Measurements from ENCODE around the genes H3-5, BICD1 and FGD4.

DNA sequence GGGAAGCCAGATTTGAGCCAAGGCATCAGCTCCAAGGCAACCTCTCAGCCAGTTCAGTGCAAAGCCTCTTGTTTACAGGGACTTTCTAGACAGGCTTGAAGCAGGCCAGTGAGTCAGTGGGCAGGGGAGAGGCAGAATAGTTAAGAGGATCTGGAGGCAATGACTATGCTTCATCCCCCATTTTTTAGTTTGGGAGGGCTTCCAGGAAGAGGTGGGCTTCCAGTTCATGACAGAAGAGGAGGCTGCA, 104.7 kb downstream of the SINHCAF start:
- PRO-cap: no peak

- PRO-cap: no peak
Measured at GRCh38 chr12:31324532-31324735, 1.5 kb downstream of the SINHCAF start.

DNA sequence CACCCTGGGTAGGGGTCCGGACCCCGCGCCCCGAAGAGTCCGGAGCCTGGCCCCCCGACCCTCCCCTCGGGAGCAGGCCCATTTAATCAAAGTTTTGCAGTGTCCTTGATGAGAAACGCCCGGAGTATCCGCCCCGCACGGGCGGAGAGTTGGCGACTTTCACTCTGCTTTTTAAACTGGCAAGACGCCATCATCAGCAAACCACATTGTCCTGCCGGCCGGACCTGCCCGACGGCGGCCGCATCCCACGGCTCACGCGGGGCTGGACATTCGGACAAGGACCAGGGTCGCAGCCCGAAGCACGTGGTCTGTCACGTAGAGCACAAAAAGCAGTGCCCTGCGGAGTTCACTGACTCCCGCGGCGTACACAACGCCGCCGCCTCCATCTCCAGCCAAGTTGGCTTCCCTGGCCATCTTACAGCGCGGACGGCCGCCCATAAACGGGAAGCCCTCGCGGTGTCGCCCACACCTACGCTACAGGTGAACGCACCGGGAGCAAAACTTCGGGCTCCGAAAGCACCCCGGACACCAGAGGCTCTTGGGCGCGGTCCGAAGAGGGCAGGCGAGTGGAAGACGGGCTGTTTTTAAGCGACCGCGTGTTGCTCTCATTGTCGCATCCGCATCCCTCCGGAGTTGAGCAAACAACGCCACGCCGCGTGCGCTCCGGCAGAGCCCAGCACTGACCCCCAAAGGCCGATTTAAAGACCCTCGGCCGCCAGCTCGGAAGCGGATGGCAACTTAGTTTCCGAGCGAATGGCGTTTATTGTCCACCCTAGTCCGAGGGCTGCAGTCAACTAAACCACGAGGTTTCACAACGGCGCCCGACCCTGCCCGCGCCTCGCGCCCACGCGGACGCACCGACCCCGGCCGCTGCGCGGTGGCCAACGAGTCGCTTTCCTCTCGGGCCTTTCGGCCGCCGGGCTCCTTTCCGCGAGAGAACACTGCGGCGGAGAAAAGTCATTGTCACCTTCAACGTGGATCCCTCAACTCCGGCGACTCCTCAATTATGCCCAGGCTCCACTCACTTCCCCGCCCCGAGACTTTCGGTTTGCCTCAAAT, 885 bp downstream of the SINHCAF start:
- PRO-cap: bidirectional peak, plus-strand start at position 199 of the sequence, minus-strand start at position 178 of the sequence; bidirectional peak, plus-strand start at position 352 of the sequence, minus-strand start at position 258 of the sequence

- PRO-cap: no peak
Measured at GRCh38 chr12:31361961-31362790, 36.2 kb upstream of the SINHCAF start.

- PRO-cap: no peak
Measured at GRCh38 chr12:31362791-31363516, 37.0 kb upstream of the SINHCAF start.

DNA sequence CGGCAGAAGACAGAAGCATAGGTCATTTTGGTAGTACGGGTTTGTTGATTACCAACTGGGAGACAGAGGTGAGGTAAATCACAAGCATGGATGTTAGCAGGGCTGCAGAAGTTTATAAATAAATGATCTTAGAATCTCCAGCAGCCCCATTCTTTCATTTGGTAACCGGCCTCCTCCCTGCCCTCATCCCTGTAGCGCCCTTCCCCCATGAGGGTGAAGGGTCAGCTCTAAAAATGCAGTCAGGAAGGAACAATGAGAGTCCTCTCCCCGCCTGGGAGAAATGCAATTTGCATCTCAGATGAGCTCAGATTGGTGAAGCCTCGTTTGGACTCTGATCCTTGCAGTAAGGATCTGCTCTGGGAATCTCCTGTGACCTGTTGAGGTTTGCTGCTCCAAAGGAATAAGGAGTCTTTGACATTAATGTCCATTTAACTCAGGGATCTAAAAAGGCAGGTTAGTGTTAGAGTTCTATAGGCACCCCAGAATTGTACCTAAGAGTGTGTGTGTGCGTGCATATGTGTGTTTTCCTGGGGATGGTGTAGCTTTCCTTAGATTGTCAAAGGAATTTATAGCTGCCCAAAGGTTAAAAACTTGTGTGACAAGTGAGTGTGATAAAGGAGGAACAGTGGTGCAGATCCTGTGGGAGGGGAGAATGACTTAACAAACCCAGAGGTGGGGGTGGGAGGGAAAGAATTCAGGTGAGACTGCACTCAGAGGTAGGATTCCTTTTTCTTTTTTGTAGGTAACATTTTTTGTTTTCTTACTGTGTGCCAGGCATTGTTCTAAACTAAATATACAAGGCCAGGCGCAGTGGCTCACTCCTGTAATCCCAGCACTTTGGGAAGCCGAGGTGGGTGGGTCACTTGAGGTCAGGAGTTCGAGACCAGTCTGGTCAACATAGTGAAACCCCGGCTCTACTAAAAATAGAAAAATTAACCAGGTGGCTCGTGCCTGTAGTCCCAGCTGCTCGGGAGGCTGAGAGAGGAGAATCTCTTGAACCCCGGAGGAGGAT, 45.1 kb upstream of the SINHCAF start:
- PRO-cap: no peak

DNA sequence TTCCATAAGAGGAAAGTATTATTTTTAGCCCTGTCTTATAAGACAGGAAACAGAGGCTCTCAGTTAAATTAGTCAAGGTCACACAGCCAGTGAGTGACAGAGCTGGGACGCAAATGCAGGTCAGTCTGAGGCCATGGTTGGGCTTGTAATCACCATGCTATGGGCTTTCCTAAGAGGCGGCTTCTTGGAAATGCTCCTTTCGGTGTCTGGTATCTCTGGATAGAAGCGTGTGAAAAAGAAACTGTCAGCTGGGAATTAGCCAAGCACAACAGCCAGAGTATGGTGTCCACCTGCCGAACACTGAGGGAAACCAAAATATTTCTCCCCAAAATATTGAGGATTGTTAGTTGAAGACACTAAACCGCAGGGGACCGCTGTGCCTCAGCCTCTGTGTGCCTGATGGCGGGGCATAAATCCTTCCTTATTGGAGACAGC, 29.4 kb upstream of the ETFBKMT start:
- PRO-cap: no peak

DNA sequence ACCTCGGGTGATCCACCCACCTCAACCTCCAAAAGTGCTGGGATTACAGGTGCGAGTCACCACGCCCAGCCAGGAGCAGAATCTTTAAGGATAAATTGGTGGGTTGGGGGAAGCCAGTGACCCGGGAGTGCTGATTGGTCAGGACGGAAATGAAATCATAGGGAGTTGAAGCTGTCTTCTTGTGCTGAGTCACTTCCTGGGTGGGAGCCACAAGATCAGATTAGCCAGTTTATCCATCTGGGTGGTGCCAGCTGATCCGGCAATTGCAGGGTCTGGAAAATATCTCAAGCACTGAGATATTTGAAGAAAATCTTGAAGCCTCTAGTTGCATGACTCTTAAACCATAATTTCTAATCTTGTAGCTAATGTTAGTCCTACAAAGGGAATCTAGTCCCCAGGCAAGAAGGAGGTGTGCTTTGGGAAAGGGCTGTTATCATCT, 4.9 kb upstream of the AMN1 start:
- PRO-cap: no peak

GRCh38 chr12:31755868-31756117, 27.0 kb upstream of the AMN1 start:
- PRO-cap: no peak

- PRO-cap: no peak
Measured at GRCh38 chr12:31791628-31792462, at the start of gene H3-5. Gene H3-5 (minus strand): TSS chr12:31792298.

- PRO-cap: no peak
Measured at GRCh38 chr12:31860284-31860820, 68.3 kb upstream of the H3-5 start.

DNA sequence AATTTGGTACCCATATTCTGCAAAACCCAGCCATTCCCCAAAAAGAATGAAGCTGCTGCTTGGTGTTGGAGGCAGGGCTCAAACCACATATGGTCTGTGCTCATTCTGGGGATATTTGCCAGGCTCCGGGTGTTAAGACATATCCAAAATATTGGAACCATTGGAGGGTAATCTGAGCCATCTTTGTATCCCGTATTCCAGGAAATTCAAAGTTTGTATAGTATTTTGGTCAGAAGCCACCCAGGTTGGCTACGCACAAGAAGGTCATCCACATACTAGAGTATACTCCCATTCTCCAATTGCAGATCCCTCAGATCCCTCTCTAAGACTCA, 18.8 kb upstream of the RESF1 start:
- PRO-cap: no peak

DNA sequence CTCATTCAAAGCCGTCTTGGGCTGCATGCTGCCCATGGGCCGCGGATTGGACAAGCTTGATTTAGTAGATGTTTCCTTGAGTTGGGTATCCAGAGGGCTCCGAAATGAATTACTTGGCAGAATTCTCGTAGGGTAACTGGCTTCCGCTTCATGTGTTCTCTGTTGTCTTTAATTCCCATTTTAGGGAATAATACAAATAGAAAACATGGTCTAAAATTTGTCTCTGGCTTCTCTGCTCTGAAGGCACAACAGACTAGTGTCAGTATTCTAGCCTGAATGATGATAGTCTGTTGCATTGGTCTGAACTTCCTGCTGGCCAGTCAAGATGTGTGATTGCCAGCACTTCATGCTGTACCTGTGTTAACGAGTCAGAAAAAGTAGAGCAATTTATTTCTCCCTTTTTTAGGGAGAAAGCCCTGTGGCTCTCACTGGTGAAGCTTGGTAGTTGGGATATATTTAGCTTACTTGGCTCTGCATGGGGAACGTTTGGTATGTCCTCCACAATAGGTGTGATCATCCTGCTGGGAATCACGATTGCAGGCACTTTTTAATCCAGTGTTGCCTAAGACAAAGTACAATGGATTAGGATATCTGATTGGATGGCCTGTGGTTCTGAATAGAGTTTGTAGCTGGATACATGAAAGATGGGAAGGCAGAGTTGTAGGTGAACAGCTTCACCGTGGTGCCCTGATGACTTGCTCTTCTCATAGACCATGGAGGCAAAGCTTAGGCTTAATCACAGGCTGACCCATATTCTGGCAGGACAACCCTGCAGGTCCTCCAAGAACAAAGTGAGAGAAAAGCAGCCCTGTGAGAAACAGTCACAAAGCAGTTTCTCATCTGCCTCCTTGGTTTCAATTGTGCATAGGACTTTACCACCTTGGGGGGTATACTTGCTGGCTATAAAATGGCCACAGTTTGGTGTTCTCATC, 7.3 kb downstream of the RESF1 start:
- PRO-cap: no peak

DNA sequence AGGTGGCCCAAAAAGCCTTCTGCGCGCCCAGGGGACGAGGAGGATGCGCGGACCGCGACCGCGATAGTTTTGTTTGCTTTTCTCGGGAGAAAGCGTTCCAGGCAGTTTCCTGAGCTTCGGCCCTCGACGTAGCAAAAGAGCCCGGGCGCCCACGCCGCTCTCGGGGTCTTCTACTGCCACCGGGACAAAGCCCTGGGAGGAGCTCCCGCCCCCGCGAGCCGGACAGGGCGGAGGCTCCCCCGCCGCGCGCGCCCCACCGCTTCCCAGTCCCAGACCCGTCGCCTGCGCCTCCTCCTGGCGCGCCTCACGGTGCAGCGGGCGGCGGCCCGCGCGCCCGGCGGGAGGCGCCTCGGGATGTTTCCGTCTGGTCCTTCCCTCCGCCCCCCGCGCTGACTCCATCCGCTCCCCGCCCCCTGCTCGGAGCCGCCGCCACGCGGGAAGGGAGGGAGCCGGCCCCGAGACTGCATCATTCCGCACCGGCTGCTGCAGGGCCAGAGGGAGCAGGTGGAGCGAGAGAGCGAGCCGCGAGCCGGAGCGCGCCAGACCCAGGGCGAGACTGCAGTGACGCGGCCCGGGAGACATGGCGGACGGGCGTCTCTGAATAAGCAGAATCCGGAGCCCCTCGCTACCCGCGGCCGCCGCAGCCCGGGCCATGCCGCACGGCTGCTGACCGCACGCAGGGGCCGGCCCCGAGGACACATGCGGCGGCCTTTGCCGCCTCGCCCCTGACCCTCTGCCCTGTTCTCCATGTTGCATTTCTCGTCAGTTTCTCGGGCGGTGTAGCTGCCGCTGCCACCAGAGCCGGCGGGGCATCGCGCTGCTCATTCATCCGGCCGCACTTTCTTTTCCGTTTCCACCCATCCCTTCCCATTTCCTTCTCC, at the start of gene BICD1:
Gene BICD1, plus strand, starts transcription at position 466 of the 881 bp plus-strand sequence.
- PRO-cap: bidirectional peak, plus-strand start at position 494 of the sequence, minus-strand start at position 316 of the sequence

GRCh38 chr12:32270732-32271786, 128.3 kb upstream of the FGD4 start:
- PRO-cap: no peak

DNA sequence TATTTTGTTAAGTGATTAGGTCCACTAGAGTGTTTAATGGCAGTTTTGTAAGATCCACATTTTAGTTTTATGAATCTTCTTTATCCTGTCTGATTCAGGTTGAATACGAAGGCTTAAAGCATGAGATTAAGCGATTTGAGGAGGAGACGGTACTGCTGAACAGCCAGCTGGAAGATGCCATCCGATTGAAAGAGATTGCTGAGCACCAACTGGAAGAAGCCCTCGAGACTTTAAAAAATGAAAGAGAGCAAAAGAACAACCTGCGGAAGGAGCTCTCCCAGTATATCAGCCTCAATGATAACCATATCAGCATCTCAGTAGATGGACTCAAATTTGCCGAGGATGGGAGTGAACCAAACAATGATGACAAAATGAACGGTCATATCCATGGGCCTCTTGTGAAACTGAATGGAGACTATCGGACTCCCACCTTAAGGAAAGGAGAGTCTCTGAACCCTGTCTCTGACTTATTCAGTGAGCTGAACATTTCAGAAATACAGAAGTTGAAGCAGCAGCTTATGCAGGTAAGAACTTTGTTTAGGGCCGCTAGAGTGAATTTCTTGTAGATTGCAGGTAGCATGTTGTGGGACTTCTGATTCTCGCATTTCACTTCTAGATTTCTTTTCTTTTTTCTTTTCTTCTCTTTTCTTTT, 93.6 kb upstream of the FGD4 start:
- PRO-cap: no peak

DNA sequence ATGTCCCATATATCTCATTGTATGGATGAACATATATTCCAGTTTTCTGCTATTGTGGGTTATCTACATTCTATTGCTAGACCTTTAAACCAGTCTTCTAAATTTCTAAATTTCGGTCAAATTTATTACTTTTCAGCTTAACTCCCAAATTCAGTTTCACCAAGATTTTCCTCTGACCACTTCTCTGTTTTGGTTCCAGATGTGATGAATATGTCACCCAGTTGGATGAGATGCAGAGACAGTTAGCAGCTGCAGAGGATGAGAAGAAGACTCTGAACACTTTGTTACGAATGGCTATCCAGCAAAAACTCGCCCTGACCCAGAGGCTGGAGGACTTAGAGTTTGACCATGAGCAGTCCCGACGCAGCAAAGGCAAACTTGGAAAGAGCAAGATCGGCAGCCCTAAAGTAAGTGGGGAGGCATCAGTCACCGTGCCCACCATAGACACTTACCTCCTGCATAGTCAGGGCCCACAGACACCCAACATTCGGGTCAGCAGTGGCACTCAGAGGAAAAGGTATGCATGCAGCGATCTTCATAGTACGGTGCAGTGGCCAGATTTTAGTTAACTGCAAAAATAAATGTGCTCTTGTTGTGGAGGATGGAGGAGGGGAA, 62.0 kb upstream of the FGD4 start:
- PRO-cap: no peak

DNA sequence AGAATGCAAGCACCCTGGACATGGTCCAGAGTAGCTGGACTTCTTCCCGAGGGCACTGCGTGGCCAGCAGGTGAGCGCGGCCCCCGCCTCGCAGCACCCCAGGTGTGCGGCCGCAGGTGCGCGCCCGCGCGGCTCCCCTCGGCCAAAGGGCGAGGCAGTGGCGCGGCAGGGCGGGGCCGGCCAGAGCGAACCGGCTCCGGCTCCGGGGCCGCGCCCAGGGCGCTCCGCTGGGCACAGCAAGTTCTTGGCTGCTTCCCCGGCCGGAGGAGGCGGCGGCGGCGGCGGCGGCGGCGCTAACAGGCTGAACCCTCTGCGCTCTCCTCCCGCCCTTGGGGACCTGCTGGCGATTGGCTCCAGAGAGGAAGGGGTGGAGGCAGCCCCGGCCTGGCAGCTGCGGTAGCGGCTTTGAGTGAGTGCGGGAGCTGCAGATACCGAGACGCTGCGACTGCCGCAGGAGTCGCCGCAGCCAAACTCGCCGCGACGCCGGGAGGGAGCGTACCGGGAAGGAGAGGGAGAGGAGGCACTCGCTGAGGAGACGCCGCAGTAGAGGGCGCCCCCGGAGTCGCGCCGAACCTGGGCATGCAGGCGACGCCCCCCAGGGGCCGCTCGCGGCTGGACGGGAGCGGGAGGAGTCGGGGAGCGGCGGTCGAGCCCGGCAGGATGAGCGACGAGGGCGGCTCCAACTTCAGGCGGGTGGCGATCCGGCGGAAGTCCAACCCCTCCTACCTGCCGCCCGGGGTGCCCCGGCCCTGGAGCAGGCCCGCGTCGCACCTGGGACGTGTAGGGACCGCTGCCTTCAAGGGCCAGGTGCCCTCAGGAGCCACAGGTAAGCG, at the start of gene FGD4:
Gene FGD4, plus strand, starts transcription at position 425 of the 833 bp plus-strand sequence.
- PRO-cap: bidirectional peak, plus-strand start at position 412 of the sequence, minus-strand start at position 106 of the sequence

- PRO-cap: no peak
Measured at GRCh38 chr12:34348074-34348609, 325.8 kb downstream of the ALG10 start.

GRCh38 chr12:34348711-34349196, 326.5 kb downstream of the ALG10 start:
- PRO-cap: no peak